ENCODE data around the genes NR5A2, KIF21B and CACNA1S.

DNA sequence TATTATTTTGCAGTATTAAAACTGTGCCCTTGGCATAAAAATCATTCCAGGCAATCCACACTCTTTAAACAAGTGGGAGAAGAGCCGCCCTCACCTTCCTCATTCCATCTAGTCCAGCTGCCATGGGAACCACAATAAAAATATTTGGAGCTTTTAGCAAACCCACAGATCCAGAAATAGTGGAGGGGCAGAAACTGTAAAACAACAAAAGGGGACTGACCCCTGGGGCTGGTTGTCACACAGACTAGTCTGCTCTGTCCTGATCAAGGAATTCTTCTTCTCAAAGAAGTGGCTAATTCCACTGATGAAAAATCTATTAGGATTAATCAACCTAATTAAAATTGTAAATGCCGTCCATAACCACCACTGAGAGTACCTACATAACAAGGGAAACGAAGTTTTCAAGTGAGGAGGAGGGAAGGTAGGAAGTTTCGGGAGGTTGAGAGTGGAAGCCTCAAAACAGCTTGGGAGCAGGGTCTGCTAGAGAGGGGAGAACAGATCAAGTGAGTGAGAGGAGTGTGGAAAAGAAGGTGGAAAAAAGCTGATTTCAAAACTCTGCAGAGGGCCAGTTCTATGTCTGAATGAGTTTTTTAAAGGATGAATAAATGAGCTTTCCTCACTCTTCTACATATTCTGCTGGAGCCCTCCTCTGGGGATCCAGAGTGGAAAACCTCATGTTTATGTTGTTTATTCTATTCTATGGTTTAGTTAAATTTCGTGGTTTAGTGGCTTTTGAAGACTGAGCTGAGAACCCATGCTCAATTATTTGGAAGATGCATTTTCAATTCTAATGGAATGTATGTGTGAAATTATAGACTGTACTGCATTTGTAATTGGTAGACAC lies 61.8 kb downstream of the PTPRC start:
- PRO-cap, 2 experiments = no peak in any of the 2 experiments

GRCh38 chr1:198749234-198749659 lies 110.4 kb downstream of the PTPRC start:
- PRO-cap, 2 experiments = no peak in any of the 2 experiments

DNA sequence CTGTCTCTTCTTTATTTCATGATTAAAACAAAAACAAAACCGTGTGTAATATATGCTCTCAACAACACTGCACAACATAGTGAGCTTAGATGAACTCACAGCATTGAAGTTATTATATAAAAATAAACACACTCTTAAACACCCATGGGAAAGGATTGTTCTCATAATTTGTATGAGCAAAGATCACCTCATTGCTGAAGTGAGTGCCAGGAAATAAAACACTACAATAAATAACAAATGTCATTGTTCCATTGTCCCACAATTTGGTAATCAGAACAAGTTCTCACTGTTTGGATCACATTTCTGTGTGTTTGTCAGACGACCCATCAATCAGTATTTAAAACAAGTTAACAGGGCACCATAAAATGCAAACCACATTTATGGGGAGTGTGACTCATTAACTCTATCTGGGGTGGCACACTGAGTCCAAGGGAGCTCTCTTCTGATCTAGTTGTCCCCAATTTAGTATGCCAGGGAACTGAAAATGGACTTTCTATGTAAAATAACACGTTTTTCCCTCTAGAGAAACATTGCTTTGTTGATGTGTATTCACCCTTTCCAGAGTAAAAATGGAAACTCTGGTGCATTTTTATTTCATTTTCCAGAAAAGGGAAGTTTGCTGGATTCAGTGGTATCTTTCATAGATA lies 124.5 kb downstream of the PTPRC start:
- PRO-cap, 2 experiments = peak in 1 of 2 experiments; most common plus-strand start position 298 of the sequence (in 1)

- PRO-cap, 2 experiments = peak in 1 of 2 experiments; most common plus-strand start chr1:198932435 (in 1); most common minus-strand start chr1:198932382 (in 1)
These were observed 293.4 kb downstream of the PTPRC start for GRCh38 chr1:198932234-198932591.

GRCh38 chr1:200027071-200027803 lies at the start of gene NR5A2:
Gene NR5A2, plus strand, starts transcription at chr1:200027710.
- PRO-cap, 2 experiments = no peak in any of the 2 experiments

- PRO-cap, 2 experiments = no peak in any of the 2 experiments
These were observed 11.3 kb downstream of the NR5A2 start for GRCh38 chr1:200038812-200039183.

DNA sequence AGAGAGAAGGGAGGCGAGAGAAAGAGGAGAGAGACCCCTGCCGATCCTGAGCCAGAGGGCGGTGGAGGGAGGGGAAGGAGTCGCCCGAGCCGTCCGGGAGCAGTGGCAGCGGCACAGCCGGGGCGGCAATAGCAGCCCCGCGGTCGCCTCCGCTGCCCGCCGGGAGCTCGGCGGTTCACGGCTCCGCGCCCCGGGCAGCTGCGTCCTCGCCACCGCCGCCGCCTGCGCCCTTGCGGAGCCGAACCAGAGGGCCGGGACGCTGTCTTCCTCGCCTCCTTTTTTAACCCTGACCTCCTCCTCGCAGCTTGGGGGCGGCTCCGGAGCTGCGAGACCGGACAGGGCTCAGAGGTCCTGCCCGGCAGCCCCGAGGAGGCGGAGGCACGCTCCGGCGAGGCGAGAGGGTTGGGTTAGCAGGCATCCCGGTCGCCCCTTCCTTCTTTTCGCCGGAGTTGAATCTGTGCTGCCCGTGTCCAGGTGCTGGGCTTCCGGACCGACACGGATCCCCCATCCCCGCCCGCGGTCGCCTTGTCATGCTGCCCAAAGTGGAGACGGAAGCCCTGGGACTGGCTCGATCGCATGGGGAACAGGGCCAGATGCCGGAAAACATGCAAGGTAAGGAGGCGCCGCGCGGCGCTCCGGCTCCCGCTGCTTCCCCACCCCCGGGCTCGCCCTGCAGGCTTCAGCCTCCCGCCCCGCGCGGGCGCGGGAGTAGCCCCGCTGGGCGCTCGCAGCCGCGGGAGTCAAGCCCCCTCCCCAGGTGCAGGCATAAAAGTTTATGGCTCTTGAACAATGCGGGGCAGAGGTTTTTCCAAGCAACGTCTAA lies 11.9 kb downstream of the NR5A2 start:
- PRO-cap, 2 experiments = no peak in any of the 2 experiments

DNA sequence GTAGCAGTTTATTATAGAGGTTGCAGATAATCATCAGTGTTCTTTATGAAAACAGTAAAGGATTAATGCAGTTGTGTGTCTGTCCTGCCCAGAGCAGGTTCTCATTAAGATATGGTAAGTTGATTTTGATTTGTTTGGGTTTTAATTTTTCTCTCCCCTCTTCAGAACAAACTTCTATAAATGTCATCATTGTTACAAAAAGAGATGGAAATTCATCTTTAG lies 76.7 kb downstream of the NR5A2 start:
- PRO-cap, 2 experiments = no peak in any of the 2 experiments

- PRO-cap, 2 experiments = no peak in any of the 2 experiments
These were observed 156.6 kb downstream of the NR5A2 start for GRCh38 chr1:200184048-200184598.

GRCh38 chr1:200275405-200275965 lies 134.4 kb downstream of the ZNF281 start:
- PRO-cap, 2 experiments = no peak in any of the 2 experiments

DNA sequence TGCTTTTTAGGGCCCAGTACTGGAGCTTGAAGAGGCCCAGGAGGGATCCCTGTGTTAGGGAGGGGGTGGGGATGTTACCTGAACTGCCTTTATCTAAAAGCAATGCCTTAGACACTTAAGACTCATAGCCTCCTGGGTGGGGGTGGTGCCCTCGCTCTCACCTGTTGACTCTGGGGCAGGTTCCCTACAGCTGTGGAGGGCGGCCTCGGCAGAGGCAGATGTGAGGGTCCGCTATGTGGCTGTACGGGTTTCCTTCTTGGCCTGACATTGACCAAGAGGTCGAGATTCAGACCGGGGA lies 728 bp downstream of the INAVA start:
- PRO-cap, 2 experiments = no peak in any of the 2 experiments

DNA sequence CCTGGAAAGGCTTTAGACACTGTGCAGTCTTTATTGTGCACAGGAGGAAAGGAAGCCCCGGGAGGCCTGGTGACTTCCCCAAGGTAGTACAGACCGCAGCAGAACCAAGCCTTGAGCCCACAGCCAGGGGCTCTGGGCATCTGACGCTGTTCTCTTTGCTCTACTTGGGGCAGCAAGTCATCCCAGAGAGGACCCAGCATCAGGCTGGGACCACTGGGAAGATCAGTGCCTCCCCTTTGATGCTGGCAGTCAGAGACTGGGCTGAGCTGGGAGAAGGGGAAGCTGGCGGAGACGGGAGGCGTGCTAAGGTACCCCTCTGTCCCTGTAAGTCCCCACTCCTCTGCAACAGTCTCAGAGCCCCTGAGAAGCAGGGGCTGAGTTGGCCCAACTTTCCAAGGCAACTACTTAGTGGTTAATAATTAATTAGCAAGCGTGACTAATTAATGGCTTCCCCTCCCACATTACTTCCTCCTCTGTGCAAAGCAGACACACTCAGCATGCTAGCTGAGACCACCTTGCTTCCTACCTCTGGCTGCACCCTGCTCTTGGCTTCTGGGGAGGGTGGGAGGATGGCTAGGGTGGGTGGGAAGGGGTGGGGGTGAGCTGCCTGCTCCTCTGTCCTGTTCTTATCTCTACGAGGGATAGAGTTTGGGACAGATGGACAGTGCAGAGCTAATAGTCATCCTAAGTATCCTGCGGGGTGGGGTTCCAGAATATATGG lies 1.2 kb downstream of the INAVA start:
- PRO-cap, 2 experiments = no peak in any of the 2 experiments

GRCh38 chr1:200993010-200993345 lies 30.5 kb downstream of the KIF21B start:
- PRO-cap, 2 experiments = no peak in any of the 2 experiments

GRCh38 chr1:201016084-201016691 lies 7.3 kb downstream of the KIF21B start:
- PRO-cap, 2 experiments = peak in 1 of 2 experiments; most common plus-strand start chr1:201016367 (in 1); most common minus-strand start chr1:201016272 (in 1)

DNA sequence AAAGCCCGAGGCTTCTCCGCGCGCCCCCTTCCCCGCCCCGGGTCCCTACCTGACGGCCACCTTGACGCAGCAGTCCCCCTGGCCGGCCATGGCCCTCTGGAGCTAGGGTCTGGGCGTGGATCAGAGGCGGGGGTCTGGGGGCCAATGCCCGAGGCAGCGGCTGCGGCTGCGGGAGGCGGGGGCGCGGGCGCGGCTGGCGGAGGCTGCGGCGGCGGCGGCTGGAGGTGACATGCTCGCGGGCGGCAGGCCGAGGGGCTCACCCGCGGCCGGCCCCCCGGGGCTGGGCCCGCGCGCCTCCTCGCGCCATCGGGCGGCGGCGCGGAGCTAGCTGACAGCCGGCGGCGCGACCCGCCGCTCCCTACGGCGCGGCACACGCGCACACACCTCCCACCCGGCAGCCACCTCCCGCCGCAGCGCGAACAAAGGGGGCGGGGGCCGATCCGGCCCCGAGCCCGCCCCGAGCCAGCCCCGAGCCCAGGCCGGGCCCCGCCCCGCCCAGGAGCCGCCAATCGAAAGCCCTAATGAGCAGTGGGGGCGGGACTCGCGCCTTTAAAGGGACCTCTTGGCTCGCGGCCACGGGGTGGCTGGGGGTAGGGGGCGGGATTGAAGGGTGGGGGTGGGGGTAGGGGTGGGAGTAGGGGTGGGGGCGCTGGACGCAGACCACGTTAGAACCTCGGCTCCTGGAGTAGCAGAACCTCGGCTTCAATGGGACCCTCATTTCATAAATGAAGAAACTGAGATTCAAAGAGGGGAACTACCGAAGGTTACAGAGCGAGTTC lies at the start of gene KIF21B:
Gene KIF21B (minus strand): TSS at position 421 of the 779 bp plus-strand sequence.
- PRO-cap, 2 experiments = peak in 1 of 2 experiments; most common plus-strand start position 655 of the sequence (in 1); most common minus-strand start position 382 of the sequence (in 1)

DNA sequence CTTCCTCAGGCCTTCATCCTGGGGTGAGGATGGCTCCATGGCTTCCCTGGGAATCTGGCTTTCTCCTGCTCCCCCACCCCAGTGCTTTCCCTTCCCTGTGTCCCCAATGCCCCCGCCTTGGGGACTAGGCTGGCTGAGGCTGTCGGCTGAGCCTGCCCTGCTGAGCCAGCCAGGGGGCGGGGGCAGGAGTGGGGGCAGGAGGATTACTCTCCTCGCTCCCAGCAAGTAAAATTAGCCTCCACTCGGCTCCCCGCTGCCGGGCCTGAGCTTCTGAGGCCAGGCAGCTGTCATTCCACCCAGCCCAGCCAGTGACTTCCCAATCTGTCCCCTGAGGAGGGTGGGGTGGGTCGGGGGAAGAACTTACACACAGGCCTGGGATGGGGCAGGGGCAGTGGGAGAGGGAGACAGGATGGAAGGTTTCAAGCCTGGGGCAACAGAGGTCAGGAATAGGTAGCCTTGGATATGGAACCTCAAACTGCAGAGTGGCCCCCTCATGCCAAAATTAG lies at the start of gene CACNA1S:
Gene CACNA1S (minus strand): TSS at position 126 of the 506 bp plus-strand sequence.
- PRO-cap, 2 experiments = no peak in any of the 2 experiments

- PRO-cap, 2 experiments = no peak in any of the 2 experiments
These were observed 13.5 kb upstream of the IGFN1 start for GRCh38 chr1:201177052-201177547.

- PRO-cap, 2 experiments = no peak in any of the 2 experiments
These were observed 1.0 kb downstream of the IGFN1 start for GRCh38 chr1:201191447-201192297.

GRCh38 chr1:201259135-201259721 lies 24.1 kb upstream of the PKP1 start:
- PRO-cap, 2 experiments = no peak in any of the 2 experiments

DNA sequence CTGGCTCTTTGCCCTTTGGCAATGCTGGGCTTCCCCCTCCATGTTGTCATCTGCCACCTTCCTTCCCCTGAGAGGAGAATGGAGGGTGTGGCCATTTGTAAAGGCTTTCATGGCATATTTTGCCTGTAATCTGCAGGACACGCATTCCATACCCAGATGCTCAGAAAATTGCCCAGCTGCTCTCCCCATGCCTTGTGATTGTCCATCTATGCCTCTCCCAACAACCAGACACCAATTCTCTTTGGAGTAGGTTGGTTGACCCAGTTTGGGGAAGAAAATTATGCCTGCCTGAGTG lies 27.8 kb downstream of the PKP1 start:
- PRO-cap, 2 experiments = no peak in any of the 2 experiments